Fallopian tube (tissue), 1 donor: ENCODE measurements around the genes HSCB and AP1B1.

DNA sequence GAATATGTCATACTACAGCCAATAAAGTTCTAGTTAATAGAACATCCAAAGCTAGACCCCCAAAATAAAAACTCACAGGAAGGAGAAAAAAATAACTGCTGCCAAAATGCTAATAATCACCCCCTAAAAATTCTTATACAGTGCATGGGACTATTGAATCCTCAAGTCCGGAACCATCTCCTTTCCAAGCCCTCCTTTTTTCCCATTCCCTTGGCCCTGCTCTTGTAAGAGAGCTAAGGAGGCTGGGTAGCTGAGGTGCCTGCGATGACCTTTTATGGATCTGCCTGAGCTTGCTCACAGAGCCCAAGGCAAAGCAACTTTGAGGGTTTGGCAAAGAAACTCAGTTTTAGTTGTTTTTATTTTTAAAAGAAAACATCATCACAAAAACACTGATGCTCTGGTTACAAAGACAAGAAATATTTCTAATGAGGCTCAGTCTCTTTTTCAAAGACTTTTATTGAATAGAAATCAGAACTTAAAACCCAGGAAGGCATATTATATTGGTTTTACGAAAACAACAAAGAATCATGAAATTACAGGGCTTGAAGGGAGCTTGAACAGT, 334.3 kb downstream of the TTC28 start:
- PRO-cap: no peak

GRCh38 chr22:28559956-28560987, 119.4 kb downstream of the TTC28 start:
- PRO-cap: no peak

- PRO-cap: no peak
Measured at GRCh38 chr22:28629370-28630236, 50.0 kb downstream of the TTC28 start.

- PRO-cap: bidirectional peak, plus-strand start at chr22:28742054, minus-strand start at chr22:28741820; bidirectional peak, plus-strand start at chr22:28742493, minus-strand start at chr22:28742410; bidirectional peak, plus-strand start at chr22:28742683, minus-strand start at chr22:28742580
Measured at GRCh38 chr22:28741891-28743020, at the start of gene HSCB. Gene HSCB, plus strand, starts transcription at chr22:28742039.

DNA sequence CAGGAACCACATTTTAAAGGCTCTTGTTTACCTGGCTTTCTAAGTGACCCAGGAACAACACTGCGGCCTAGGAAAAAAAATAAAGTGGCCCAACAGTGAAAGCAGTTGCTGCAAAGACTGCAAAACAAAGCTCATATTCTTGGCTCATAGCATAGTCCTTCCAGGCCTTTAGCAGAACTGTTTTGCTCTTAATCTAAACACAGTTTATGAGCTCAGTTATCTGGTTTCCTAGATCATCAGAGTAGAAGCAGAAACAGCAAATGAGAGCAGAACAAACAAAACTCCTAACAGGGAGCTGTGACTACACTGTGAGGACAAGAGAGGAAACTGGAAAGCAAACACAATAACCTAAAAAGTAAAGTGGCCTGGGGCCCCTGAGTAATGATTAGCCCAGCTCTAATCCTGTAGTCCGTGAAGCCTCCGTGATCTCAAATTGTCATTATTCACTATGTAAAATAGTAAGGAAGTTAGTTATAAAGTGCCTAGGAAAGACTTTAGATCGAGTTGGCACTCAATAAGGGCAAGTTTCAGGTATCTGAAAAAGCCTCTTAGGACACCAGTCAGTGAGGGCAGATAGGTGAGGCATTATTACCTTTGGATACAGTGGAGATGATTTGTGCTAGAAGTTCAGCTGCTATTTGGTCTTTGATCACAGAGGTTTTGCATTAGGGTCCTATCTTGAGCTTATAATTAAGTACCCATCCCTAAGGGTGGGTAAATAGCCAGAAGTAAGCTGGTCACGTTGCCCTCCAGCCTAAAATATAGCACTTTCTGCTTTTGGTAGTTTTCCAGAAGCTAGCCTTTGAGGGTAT, 11.7 kb downstream of the CCDC117 start:
- PRO-cap: no peak

DNA sequence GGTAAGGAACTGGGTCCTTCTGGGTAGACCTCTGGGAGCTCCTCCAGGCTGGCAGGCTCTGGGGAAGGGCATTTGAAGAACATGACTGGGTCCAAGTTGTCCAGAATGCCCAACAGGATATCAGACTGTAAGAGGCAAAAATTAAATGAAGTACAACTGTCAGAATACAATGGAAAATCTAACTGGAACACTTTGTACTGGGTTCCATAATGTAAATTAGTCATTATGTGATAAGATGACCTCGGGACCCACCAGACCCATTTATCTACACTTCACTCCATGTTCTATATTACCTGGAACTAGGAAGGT, 23.1 kb downstream of the CCDC117 start:
- PRO-cap: no peak

GRCh38 chr22:28812519-28812825, 40.0 kb downstream of the CCDC117 start:
- PRO-cap: no peak

- PRO-cap: no peak
Measured at GRCh38 chr22:28897098-28897334, 13.6 kb downstream of the ZNRF3 start.

- PRO-cap: no peak
Measured at GRCh38 chr22:28923652-28924448, 40.5 kb downstream of the ZNRF3 start.

GRCh38 chr22:28983852-28984207, 77.8 kb downstream of the C22orf31 start:
- PRO-cap: no peak

DNA sequence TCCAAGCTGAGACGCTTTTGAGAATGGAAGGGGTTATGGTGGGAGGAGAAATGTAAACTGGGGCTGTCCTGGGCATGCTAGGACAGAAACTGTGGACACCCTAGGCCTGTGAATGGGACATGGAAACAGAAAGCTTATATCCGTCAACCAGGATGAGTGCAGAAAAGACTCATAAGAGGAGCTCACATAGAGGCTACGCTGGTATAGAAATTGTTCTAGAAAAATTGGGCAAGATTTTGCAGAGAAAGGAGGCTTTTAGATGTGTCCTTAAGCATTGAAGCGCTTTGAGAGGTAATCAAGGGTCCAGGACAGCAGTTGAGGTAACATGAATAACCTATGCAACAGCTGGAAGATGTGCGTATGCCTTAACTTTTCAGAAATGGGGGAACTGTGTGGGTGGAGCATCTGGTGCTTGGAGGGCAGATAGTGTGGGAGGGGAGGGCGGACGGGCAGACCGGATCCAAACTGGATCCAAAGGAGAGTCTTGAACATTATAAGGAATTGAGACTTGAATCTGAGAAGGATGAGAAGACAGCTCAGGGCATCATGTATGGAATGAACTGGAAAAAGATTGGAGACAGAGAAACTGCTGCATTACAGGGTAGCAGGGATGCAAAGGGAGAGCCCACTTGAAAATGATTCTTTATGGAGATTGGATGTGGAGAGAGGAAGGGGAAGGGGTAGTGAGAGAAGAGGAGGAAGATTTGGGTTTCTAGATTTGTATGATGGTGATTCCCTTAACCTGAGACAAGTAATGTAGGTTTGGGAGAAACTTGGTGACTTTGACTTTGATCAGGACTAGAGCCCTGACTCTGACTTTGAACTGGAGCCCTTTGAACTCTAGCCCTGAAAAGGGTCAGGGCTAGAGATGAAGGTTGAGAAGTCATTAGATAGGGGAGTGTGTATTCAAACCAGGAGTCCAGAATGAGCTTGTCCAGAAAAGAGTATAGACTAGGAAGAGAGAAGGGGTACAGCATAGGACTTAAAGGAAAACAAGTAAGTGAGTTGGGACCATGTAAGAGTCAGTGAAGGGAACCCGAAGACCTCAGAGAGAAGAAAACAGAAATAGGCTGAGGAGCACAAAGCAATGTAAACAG, 43.6 kb downstream of the C22orf31 start:
- PRO-cap: no peak

DNA sequence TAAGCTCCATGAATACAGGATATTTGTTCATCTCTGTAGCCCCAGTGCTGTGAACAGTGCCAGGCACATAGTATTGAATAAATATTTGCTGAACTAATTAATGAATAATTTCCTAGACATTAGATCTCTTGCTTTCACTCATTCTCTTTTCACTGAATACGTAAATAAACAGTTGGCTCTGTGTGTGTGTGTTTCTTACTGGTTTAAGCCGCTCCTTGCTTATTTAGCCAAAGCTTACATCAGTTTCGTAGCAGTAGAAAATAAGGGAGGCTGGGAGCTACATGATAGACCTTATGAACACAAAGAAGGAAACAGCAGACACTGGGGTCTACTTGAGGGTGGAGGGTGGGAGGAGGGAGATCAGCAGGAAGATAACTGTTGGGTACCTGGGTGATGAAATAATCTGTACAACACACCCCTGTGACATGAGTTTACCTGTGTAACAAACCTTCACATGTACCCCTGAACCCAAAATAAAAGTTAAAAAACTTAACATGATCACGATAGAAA, 17.3 kb downstream of the KREMEN1 start:
- PRO-cap: no peak

DNA sequence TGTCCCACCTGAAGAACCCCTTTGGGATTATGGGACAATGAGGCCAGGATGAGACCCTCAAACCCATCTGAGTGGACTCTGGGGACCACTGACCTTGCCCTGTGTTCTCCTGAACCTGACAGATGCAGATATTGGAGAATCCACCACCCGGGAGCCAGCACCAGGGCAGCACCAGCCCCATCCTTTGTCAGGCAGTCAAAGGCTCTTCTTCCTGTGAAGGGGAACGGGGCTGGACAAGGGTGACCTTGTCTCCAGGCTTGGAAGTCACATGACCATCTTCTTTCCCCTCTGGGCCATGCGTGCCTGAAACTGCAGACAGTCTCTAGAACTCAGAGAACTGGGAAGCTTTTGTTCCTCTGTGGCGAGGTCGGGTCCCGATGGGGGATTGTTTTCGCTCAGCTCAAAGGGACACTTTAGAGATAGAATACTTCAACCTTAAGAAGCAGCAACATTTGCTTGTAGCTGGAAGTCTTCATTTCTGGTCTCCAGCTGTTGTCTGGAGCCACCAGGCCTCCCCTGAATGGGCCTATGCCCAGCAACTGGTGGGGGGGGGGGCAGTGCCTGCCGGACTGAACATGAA, 55.9 kb upstream of the EMID1 start:
- PRO-cap: no peak

DNA sequence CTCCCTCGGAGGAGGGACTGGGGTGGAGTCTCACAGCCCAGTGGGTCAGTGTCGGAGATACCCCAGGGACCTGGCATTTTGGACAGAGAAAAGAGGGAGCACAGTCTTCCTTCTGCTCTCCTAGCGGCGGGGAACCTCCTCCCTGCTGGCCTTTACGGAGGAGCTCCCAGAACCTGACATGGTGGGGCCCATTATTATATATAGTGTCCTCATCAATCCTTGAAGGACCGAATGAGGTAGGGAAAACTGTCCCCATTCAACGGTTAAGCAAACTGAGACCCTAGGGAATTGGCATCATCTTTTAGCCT, 831 bp downstream of the EMID1 start:
- PRO-cap: no peak

DNA sequence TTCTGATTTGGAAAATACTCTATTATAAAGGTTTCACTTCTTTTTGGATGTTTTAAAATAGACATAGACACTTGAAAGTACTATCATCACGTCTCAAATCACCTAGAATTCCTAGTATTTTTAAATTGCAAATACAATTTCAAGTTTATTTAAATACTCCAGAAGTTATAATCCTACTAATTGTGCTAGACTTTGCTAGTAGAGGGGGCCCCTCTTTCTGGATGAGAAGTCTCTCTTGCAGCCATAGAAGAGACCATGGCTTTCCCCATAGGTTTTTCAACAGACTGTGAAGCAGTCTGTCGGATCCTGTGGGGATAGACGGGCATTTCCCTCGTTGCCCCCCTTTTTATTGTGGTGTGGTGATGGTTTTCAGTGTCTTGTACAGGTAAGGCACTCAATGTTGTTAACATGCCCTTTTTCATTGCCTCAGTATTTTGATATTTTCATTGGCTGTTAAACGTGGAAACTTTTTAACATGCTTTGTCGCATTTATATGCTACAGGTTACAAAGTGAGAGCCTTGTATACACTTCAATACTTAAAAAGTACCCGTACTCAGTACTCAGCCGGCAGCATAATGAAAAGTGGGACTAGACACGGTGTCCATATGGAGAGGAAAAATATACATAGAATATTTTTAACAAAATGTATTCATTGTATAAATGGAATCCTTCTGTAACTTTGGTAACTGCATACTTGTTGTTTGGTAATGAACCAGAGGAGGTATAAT, 16.4 kb upstream of the GAS2L1 start:
- PRO-cap: no peak

GRCh38 chr22:29313995-29314557, 1.4 kb downstream of the RASL10A start:
- PRO-cap: no peak

DNA sequence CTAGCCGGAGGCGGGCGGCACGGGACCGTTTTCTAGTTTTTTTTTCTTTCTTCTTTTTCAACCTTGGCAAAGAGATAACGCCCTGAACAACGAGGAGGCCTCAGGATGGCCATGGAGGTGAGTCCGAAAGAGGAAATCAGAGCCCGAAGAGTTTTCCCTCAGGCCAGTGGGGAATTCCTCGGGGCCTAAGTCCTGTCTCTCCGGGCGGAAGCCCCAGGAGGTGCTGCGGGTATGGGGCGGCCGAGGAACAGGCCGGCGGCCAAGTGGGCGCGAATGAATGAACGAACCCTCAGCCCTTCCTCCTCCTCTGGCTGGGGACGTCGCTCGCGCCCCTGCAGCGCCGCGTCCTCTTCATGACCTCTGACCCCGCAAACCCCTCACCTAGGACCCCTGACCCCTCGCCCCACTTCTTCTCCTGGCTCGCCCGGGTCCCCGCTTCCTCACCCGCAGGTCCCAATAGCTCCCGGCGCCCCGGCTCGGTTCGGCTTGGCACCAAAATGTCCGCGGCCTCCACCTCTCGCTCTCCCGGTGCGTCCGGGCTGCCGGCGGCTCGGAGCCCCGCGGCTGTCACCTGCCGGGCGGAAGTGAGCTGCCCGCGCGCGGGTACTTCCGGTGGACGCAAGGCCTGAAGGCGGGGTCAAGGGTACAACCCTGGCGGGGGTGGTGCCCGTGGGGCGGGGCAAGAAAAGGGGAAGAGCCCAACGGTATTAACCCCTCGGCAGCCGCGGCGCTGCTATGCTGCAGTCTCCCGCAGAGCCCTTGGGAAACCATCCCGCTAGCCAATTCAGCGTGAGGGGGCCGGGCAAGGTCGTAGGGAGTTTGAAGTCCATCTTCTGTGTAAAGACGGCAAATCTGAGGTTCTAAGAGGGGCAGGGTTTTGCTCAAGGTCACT, at the start of gene AP1B1:
TSS of gene AP1B1 (minus strand) at position 591 of the 892 bp plus-strand sequence.
- PRO-cap: bidirectional peak, plus-strand start at position 710 of the sequence, minus-strand start at position 573 of the sequence

DNA sequence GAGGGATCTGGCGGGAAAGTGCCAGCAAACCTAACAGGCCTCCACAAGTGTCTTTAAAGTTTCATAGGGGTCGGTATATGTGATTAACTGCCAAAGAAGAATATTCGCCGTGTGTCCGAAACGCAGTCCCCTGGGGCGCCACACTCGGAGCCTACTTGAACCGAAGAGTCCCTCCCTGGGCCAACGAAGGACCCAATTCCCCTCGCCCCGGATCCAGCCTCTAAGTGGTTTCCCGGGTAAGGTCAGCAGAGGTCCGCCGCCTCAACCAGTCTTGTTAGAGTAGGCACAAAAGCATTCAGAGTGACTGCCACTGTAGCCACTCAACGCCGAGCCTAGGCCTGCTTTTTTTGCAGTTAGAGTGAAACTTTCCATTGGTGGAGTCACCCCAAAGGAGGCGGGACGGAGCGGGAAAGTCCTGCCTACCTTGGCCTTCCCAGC, 401 bp upstream of the NF2 start:
- PRO-cap: bidirectional peak, plus-strand start outside the sequence, minus-strand start at position 276 of the sequence

DNA sequence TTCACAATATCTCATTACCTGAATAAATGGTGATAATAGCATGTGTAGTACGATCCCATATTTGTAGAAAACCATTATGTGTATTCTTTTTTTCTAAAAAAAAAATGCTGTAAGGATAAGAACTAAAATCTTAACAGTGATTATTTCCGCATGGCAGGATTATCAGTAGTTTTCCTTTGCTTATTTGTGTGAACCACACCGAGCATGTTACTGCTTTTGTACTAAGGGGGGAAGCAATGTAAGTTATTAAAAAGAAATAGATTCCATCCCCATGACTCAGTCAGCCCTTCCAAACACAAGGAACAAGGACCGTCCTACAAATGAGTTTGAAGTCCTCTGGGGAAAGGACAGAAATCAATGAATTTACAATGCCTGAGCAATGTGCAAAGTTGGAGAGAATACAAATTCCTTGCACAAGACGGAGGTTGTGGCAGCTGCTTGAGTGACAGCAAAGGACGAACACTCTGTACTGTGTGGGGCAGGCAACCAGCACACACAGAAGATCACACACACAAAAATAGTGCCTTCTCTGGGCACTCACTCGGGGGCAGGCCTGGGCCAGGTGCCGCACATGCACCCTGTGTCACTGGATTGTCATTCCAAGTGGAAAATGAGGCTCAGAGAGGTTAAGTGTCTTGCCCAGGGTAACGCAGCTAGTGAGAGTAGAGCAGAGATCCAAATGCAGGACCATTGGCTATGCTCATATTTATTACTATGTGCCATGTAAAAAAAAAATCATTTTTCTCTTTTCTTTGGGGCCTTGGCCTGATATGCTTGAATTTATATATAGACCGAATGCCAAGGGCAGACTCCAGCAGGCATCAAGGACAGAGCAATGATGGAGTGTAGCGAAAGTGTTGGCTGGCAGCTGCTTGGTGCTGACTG, 11.8 kb downstream of the UQCR10 start:
- PRO-cap: no peak

GRCh38 chr22:29795876-29796190, 28.7 kb downstream of the UQCR10 start:
- PRO-cap: no peak